ENCODE measurements around the gene MYLIP.

DNA sequence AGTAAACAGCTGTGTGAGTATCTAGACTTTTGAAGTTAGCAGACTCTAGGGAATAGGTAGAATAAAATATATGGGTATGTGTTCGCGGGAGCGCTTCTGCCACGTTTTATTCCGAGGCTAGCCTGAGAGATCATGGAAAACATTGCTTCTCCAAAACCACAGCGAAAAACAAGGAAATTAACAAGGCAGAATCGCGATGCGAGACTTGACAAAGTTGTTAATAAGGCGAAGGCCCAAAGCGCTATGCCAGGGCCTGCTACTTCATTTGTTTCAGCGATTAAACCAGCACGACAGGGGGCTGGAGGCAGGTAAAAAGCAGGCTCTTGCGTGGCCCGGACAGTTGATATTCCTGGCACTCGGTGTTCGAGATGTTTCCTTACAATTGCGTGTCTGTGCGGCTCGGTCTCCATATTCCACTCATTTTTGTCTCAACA lies 1.7 kb upstream of the JARID2 start:
- PRO-cap, 3 experiments = no peak in any of the 3 experiments
- RAMPAGE, long total RNA = no peak
- RRBS, 2 experiments = 6 to 9% methylated on average over 3 of the region's 20 CpGs

DNA sequence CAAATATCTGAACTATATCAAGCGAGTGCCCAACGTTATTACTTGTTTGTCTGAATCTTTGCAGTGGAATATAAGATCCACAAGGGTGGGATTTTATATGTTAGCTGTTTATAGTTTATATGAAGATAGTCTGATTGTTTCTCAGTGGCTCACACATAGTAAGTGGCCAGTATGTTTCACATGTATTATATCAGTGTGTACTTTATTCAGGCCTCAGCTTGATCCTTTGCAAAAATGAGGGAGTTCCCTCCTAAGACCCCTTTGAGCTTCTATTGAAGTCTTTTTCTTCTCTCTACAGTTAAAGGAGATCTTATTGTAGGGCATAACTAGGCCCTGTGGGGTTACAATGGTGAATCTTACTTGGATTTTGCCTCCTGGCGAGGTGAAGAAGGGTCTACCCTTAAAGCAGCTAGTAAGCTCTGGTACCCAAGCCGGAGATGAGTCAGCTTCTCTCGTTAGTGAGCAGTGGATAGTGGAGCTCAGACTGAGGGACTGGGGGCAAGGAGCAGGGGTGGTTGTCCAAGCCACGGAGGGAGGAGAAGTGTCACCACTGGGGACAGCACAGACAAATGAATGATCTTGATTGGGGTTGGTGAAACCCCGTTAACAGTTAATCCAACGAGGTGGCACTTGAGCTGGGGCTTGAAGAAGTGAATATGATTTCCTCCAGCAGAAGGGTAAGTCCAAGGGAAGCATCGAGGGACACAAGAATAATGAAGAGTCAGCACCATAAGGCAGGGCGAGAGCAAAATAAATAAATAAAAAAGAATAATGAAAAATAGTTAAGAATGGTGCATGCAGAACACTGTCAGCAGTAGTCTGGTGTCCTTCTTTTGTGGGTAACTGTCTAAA lies 42.8 kb downstream of the JARID2 start:
- PRO-cap, 3 experiments = no peak in any of the 3 experiments
- RAMPAGE, long total RNA = no peak
- RRBS, 2 experiments = no CpG with 5 or more reads among the region's 10 CpGs

DNA sequence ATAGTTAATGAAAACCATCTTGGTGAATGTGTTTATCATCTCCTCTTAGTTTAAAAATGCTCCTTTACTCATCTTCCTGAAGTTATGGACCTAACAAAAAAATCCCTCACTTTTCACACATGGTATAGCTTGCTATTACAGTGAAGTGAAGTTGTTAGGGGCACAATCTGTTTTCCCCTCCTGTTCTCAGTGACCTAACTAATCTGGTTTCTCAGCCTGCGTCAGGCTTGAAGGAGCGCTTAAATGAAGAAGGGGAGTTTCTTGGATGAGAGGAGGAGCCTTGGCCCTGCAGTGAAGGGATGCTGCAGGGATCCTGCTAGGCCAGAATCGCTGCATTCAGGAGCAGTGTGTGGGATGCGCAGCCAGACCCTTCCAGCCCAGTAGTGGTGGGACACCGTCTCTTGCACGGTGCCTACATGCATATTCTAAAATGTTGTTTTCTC lies 45.4 kb downstream of the JARID2 start:
- PRO-cap, 3 experiments = no peak in any of the 3 experiments
- RAMPAGE, long total RNA = no peak
- RRBS, 2 experiments = no CpG with 5 or more reads among the region's 6 CpGs

DNA sequence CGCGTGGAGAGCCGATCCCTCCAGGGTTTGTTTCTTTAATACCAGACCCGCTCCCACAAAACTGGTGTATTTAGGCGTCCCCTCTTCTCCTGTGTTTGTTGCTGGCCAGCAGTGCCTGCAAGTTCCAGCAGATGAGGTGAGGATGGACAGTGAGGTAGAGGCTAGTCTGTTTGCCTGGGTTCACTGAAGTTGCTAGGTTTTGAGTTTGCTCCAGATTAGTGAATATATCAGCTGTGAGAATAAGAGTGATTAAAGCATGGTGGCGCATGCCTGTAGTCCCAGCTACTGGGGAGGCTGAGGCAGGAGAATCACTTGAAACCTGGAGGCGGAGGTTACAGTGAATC lies 71.9 kb downstream of the JARID2 start:
- PRO-cap, 3 experiments = no peak in any of the 3 experiments
- RAMPAGE, long total RNA = no peak
- RRBS, 2 experiments = no CpG with 5 or more reads among the region's 7 CpGs

- PRO-cap, 3 experiments = no peak in any of the 3 experiments
- RAMPAGE, long total RNA = no peak
- RRBS, 2 experiments = no CpG with 5 or more reads among the region's 1 CpG
Observed at GRCh38 chr6:15331112-15331486, 85.2 kb downstream of the JARID2 start.

DNA sequence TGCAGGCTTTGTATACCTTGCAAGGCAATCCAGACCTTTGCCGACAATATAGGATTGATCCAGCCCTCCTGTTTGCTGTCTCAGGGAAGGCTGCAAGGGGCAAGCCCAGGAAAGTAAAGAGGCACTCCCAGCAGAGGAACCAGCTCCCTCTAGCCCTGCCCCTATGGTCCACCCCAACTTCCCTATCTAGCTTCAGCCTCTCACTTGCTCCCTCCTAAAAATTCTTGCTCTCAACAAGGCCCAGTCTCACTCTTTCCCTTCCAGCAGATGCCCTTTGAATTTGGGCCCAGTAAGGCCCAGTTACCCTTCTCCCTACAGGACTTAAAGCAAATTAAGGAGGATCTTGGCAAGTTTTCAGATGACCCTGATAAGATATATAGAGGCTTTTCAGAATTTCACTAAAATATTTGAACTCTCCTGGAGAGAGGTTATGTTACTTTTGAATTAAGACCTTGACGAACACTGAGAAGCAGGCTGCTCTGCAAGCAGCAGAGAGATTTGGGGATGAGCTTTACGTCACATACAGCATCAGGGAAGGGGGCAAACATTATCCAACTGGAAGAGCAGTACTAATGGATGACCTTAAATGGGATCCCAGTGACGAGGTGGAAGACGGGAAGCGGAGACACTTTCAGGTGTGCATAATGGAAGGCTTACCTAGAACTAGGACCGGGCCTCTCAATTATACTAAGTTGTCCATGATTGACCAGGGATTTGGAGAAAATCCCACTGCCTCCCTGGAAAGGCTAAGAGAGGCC lies 92.8 kb downstream of the JARID2 start:
- PRO-cap, 3 experiments = no peak in any of the 3 experiments
- RAMPAGE, long total RNA = no peak
- RRBS, 2 experiments = no CpG with 5 or more reads among the region's 7 CpGs

- PRO-cap, 3 experiments = no peak in any of the 3 experiments
- RAMPAGE, long total RNA = no peak
- RRBS, 2 experiments = no CpG with 5 or more reads among the region's 2 CpGs
Observed at GRCh38 chr6:15474371-15474796, 188.4 kb downstream of the DTNBP1 start.

- PRO-cap, 3 experiments = peak in 1 of 3 experiments; most common minus-strand start chr6:15495456 (in 1)
- RAMPAGE, long total RNA = no peak
- RRBS, 2 experiments = no CpG with 5 or more reads among the region's 11 CpGs
Observed at GRCh38 chr6:15495222-15495651, 167.6 kb downstream of the DTNBP1 start.

- PRO-cap, 3 experiments = no peak in any of the 3 experiments
- RAMPAGE, long total RNA = no peak
- RRBS, 2 experiments = no CpG with 5 or more reads among the region's 11 CpGs
Observed at GRCh38 chr6:15551600-15552329, 111.1 kb downstream of the DTNBP1 start.

GRCh38 chr6:15887268-15887893 lies 224.6 kb upstream of the DTNBP1 start:
- PRO-cap, 3 experiments = no peak in any of the 3 experiments
- RAMPAGE, long total RNA = no peak
- RRBS, 2 experiments = no CpG with 5 or more reads among the region's 8 CpGs

- PRO-cap, 3 experiments = no peak in any of the 3 experiments
- RAMPAGE, long total RNA = no peak
- RRBS, 2 experiments = no CpG with 5 or more reads among the region's 3 CpGs
Observed at GRCh38 chr6:15895731-15896119, 232.9 kb upstream of the DTNBP1 start.

GRCh38 chr6:16128976-16129839 lies at the start of gene MYLIP:
Gene MYLIP, plus strand, starts transcription at chr6:16129086.
- PRO-cap, 3 experiments = peak in 3 of 3 experiments; most common plus-strand start chr6:16129086 (in 3); most common minus-strand start chr6:16129485 (in 1)
- RAMPAGE, long total RNA = no peak
- RRBS, 2 experiments = 3% methylated on average over 36 of the region's 89 CpGs

DNA sequence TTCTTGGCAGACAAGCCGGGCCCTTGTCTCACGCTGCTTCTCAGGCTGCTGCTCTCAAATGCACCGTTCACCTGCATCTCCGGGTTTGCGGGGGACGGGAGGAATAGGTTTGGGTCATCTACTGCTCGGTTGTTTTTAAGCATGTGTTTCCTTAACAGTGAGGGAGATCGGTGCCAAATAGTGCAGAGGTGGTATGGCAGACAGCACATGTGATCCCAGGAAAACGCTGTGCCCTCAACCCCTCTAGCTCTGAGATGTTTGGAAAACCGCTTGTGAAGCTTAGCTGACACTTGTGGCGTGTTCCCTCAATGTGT lies 911 bp downstream of the MYLIP start:
- PRO-cap, 3 experiments = peak in 1 of 3 experiments; most common plus-strand start position 264 of the sequence (in 1); most common minus-strand start position 87 of the sequence (in 1)
- RAMPAGE, long total RNA = no peak
- RRBS, 2 experiments = 3 to 4% methylated on average over 4 of the region's 11 CpGs

- PRO-cap, 3 experiments = no peak in any of the 3 experiments
- RAMPAGE, long total RNA = no peak
- RRBS, 2 experiments = no CpG with 5 or more reads among the region's 17 CpGs
Observed at GRCh38 chr6:16149928-16150971, 21.4 kb downstream of the MYLIP start.

- PRO-cap, 3 experiments = peak in 2 of 3 experiments; most common plus-strand start chr6:16241364 (in 2); most common minus-strand start chr6:16241215 (in 1)
- RAMPAGE, long total RNA = no peak
- RRBS, 2 experiments = no CpG with 5 or more reads among the region's 5 CpGs
Observed at GRCh38 chr6:16241054-16241551, 2.7 kb downstream of the GMPR start.

DNA sequence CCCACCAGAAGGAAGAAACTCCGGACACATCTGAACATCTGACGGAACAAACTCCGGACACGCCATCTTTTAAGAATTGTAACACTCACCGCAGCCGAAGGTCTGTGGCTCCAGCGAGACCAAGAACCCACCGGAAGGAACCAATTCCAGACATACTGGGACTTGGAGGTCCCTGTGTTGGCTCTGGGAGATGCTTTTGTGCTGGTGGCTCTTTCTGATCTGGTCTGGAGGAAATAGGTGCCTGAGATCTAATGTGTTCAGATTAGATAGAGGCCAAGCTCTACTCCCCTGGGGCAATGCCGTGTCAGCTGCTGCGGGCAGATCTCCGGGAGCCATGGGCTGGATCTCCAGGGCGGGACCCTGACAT lies 29.1 kb downstream of the GMPR start:
- PRO-cap, 3 experiments = no peak in any of the 3 experiments
- RAMPAGE, long total RNA = no peak
- RRBS, 2 experiments = 88 to 90% methylated on average over 2 of the region's 12 CpGs

DNA sequence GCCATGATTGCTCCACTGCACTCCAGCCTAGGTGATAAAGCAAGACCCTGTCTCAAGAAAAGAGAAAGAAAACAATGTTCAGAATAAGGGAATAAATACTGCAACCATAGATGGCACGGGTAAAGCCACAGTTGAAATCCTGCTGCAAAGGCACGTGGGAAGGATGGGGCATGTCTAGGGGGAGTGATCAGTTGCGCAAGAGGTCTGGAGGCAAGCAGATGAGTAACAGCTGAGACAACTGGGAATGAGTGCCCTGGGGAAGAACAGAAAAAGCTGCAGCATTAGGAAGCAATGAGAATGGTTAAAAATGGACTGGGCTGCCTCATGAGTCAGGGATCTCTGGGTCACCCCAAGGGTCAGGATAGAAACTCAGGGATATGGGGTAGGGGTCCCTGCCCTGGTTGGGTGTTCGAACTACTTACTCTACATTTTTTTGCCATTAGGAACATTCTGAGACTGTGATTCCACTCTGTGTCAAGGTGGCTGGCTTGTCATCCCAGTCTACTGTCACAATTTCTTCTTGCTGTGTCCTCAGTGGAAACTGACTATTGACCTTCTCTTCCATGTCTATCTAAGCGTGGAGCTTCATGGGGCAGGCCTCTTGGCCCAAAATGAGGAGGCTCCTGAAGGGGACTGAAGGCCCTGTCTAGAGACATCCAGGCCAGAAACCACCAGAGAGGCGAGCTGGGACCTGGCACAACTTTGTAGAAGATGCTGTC lies 96.4 kb downstream of the GMPR start:
- PRO-cap, 3 experiments = peak in 1 of 3 experiments; most common plus-strand start position 237 of the sequence (in 1)
- RAMPAGE, long total RNA = no peak
- RRBS, 2 experiments = no CpG with 5 or more reads among the region's 6 CpGs

GRCh38 chr6:16480972-16481579 lies 242.7 kb downstream of the GMPR start:
- PRO-cap, 3 experiments = no peak in any of the 3 experiments
- RAMPAGE, long total RNA = no peak
- RRBS, 2 experiments = no CpG with 5 or more reads among the region's 2 CpGs

- PRO-cap, 3 experiments = no peak in any of the 3 experiments
- RAMPAGE, long total RNA = no peak
- RRBS, 2 experiments = no CpG with 5 or more reads among the region's 5 CpGs
Observed at GRCh38 chr6:16504578-16504987, 256.7 kb downstream of the ATXN1 start.

- PRO-cap, 3 experiments = no peak in any of the 3 experiments
- RAMPAGE, long total RNA = no peak
- RRBS, 2 experiments = no CpG with 5 or more reads among the region's 10 CpGs
Observed at GRCh38 chr6:16646508-16647193, 114.6 kb downstream of the ATXN1 start.